Fibroblast of villous mesenchyme (primary cell): ENCODE measurements around a stretch of chr1.

GRCh38 chr1:13730701-13731528 lies 30.9 kb downstream of the PRDM2 start:
- CAGE, long polyA plus RNA, result no peak

DNA sequence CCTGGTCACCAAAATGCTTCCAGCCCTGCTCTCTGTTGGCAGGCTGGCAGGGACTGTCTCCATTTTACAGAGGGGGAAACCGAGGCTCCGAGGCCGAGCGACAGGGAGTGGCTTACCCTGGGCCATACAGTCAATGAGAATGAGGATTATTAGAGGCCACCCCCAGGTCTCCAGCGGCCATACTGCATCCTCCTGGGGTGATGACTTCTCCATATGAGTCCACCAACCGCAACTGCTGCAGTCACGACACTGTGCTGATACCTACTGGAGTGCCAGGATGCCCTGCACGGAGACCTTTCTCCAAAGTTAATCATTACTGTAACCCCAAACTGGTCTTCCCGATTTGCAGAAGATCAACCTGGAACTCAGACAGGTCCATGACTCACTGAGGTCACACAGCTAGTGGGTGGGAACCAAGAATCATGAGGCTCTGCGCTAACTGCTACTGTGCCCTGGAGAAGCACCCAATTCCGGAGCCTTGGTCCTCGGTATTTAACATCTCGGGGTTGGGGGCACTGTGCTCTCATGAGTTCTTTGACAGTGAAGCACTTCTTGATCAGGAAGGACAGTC lies 112.9 kb downstream of the PRDM2 start:
- CAGE, long polyA plus RNA, result no peak

GRCh38 chr1:13910700-13910899 lies 210.6 kb downstream of the PRDM2 start:
- CAGE, long polyA plus RNA, result no peak

GRCh38 chr1:14254222-14254590 lies 344.3 kb upstream of the KAZN start:
- CAGE, long polyA plus RNA, result no peak

- CAGE, long polyA plus RNA, result no peak
Measured at GRCh38 chr1:14553972-14554282, 44.6 kb upstream of the KAZN start.

- CAGE, long polyA plus RNA, result no peak
Measured at GRCh38 chr1:14895085-14895780, 258.3 kb upstream of the TMEM51 start.

- CAGE, long polyA plus RNA, result no peak
Measured at GRCh38 chr1:15023598-15024359, 129.8 kb upstream of the TMEM51 start.

GRCh38 chr1:15137961-15138222 lies 15.7 kb upstream of the TMEM51 start:
- CAGE, long polyA plus RNA, result no peak

DNA sequence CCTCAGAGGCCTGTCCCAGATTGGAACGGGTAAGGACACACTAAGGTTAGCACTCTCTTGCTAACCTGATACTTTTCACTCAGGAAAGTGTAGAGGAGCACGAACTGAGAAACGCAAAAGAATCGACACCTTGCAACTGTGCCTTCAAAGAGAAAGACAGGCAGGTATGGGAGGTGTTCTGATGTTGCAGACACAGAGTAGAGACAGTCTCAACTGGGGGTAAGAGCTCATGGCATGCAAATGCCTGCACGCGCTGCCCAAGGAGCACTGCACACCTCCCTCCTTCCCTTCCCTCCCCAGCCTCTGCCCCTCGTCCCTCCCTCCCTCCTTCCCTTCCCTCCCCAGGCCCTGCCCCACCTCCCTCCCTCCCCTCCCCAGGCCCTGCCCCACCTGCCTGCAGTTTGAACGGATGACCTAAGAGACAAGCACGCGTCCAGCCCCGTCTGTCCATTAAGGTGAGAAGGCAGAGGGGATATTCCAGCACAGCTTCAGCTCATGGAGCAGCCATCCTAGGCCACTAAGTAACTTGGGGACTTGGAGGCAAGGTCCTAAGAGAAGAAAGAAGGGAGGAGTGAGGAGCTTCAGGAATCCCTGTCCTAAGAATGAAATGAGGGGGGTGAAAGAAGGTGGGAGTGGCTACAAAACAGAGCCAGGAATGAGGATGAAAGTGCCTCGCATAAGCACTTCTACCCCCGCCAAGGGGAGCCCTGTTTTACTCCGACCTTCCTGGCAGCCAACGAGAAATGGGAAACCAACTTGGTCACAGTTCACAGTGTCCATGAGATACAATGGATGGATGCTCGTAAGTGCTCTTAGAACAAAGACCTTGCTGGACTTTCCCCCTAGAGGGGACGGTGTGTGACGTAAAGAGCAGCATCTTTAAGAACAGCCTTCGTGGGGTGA lies 21.5 kb upstream of the EFHD2 start:
- CAGE, long polyA plus RNA, result no peak

GRCh38 chr1:15526107-15526335 lies 627 bp upstream of the DNAJC16 start:
- CAGE, long polyA plus RNA, result no peak

- CAGE, long polyA plus RNA, result no peak
Measured at GRCh38 chr1:15620155-15620738, 3.0 kb downstream of the DDI2 start.

DNA sequence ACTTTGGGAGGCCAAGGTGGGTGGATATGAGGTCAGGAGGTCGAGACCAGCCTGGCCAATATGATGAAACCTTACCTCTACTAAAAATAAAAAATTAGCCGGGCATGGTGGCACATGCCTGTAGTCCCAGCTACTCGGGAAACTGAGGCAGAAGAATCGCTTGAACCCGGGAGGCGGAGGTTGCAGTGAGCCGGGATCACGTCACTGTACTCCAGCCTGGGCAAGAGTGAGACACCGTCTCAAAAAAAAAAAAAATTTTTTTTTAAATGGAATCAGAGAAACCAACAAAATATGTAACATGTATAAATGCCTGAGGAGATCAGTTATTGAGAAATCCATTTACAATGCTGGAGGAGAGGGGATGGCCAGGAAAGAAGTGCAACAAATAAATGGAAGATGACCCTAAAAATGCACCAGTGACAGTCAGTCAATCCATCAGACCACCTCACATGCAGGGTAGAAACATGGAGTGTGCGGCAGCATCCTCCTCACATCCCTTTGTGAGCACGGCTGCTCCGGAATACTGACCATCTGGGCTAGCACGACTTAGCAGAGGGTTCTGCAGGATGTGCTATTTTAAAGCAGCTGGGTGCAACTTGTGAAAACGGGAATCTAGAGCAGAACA lies 7.6 kb downstream of the RSC1A1 start:
- CAGE, long polyA plus RNA, result no peak

GRCh38 chr1:15669655-15670370 lies 10.3 kb downstream of the RSC1A1 start:
- CAGE, long polyA plus RNA, result no peak

DNA sequence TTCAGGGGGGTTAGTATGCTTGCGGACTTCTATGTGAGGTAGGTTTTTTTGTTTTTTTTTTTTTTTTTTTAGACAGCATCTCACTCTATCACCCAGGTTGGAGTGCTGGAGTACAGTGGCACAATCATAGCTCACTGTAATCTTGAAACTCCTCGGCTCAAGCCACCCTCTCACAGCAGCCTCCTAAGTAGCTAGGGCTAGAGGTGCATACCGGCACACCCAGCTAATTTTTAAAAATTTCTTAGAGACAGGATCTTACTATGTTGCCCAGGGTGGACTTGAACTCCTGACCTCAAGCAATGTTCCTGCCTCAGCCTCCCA lies 6.5 kb upstream of the PLEKHM2 start:
- CAGE, long polyA plus RNA, result no peak

DNA sequence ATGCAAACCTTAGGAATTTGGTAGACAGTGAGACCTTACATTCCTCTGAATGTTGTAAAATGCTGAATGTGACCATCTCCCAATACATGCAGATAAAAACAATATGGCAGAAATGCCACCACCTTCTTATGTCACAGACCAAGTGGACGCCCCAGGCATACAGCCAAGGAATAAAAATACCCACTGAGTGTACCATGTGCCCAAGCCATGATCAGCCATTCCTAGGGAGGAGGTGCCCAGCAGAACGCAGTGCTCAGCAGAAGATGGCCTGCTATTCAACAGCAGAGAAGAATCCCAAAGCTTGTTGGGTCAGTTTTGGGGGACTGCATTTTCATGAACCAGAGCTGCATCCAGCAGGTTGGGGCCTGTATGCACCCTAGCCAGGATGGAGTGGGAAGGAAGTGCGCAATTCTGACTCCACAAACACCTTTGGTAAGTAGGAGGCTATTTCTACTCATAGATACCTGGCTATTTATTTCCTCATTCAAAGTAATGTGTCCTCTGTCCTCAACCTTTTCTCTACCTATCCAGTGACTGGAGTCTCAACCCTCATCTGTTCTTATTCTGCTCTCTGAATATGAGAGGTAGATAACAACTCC lies 2.8 kb upstream of the PLEKHM2 start:
- CAGE, long polyA plus RNA, result no peak

DNA sequence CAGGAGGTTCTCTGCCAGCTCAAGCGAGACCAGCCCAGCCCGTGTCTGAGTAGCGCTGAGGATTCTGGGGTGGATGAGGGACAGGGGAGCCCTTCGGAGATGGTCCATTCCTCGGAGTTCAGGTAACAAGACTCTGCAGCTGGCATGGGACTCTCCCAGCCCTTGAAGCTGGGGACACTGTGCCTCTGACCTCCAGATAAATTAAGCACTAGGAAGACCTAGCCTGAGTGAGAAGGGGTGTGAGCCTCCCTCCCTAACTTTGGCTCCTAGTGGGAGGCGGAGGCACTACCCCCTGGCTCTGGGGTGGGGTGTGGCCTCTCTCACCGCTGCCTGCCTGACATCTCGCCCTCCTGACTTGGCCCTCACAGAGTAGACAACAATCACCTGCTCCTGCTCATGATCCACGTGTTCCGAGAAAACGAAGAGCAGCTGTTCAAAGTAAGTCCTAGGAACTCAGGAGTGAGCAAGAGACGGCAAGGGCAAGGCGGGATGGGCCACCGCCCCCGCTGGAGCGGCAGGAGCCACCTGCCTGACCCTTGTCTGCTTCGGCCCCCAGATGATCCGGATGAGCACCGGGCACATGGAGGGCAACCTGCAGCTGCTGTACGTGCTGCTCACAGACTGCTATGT lies 8.2 kb upstream of the SLC25A34 start:
- CAGE, long polyA plus RNA, result no peak

DNA sequence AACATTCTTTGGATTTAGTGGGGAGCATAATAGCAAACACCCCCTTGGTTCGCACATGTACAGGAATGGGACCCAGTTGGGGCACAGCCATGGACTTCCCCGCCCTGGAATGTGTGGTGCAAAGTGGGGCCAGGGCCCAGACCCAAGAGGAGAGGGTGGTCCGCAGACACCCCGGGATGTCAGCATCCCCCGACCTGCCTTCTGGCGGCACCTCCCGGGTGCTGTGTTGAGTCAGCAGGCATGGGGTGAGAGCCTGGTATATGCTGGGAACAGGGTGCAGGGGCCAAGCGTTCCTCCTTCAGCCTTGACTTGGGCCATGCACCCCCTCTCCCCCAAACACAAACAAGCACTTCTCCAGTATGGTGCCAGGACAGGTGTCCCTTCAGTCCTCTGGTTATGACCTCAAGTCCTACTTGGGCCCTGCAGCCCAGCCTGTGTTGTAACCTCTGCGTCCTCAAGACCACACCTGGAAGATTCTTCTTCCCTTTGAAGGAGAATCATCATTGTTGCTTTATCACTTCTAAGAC lies 21.7 kb downstream of the UQCRHL start:
- CAGE, long polyA plus RNA, result no peak

GRCh38 chr1:15788761-15789069 lies 18.7 kb downstream of the UQCRHL start:
- CAGE, long polyA plus RNA, result no peak

DNA sequence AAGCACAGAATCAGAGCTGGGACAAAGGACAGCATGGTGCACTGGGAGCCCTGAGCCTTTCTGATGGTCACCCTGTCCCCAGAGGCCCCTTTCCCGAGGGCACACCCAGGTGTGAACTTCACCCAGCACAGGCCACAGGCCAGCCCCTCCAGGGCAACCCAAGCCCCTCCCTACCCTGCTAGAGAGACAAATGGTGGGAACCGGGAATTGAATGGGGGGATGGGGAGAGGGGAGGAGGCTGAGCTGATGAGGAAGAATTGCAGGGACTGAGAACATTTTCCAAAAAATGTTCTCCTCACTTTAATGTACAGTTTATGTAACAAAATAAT lies 13.4 kb downstream of the UQCRHL start:
- CAGE, long polyA plus RNA, result no peak

DNA sequence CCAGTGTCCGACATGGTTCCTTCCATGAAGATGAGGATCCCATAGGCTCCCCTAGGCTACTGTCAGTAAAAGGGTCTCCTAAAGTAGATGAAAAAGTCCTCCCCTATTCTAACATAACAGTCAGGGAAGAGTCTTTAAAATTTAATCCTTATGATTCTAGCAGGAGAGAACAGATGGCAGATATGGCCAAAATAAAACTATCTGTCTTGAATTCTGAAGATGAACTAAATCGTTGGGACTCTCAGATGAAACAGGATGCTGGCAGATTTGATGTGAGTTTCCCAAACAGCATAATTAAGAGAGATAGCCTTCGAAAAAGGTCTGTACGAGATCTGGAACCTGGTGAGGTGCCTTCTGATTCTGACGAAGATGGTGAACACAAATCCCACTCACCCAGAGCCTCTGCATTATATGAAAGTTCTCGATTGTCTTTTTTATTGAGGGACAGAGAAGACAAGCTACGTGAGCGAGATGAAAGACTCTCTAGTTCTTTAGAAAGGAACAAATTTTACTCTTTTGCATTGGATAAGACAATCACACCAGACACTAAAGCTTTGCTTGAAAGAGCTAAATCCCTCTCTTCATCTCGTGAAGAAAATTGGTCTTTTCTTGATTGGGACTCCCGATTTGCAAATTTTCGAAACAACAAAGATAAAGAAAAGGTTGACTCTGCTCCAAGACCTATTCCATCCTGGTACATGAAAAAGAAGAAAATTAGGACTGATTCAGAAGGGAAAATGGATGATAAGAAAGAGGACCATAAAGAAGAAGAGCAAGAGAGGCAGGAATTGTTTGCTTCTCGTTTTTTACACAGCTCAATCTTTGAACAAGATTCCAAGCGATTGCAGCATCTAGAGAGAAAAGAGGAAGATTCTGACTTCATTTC lies 45.6 kb downstream of the ZBTB17 start:
- CAGE, long polyA plus RNA, result no peak